Esophagus muscularis mucosa (tissue), 4 donors: ENCODE results near the gene ZFYVE16.

GRCh38 chr5:77087853-77088312 is 798 bp upstream of the ZBED3 start:
- PRO-cap: bidirectional peak, plus-strand start at chr5:77088165, minus-strand start at chr5:77087908
- RAMPAGE, long total RNA, 4 experiments: start-site peak on the plus strand in 2 of 4 experiments, at chr5:77087483-77088275 at its widest, 5 reads per replicate

GRCh38 chr5:77620229-77620854 is 18.2 kb downstream of the OTP start:
- PRO-cap: no peak
- RAMPAGE, long total RNA, 4 experiments: no peak in any of the 4 experiments

DNA sequence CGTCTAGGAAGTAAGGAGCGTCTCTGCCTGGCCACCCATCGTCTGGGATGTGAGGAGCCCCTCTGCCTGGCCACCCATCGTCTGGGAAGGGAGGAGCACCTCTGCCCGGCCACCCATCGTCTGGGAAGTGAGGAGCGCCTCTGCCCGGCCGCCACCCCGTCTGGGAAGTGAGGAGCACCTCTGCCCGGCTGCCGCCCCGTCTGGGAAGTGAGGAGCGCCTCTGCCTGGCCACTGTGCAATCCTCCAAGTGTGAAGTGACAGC is 15.4 kb downstream of the TBCA start:
- PRO-cap: no peak
- RAMPAGE, long total RNA, 4 experiments: no peak in any of the 4 experiments

GRCh38 chr5:77844060-77844380 is 67.9 kb upstream of the TBCA start:
- PRO-cap: no peak
- RAMPAGE, long total RNA, 4 experiments: no peak in any of the 4 experiments

DNA sequence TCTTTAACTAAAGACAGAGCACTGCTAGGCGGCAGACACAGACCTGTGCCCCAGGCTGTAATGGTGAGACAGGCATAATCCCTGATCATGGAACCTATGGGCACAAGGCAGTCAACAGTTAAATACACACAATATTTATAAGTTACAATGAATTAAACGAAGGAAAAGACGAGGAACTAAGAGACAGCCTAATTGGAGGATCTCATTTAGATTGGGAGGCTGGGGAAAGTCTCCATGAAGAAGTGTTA is 107.5 kb upstream of the TBCA start:
- PRO-cap: no peak
- RAMPAGE, long total RNA, 4 experiments: no peak in any of the 4 experiments

DNA sequence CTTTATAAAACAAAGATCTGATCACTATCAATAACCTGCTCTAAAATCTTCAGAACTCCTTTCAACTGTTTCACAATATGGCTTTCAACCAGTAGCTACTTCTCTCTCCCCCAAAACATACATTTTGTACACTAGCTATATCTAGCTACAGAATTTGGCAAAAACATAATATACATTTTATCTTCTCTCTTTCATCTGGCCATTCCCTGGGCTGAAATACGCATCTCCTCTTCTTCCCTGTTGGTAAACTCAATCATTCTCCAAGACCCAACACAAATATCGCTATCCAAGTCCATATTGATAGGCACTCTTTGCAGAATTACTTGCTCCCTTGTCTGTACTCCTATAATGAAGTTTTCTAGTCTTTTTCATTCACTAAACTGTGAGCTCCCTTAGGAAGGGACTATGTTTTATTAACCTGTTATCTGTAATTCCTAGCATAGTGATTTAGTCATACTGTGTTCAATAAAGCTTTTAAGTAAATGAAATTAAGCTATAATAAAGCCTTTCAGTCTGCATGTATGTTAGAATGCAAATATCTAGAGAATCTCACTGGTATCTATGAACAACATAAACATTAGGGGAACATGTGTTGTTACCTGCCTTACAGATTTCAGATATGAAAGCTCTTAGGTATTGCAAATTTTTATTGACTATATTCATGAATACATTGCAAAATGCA is 216.0 kb downstream of the AP3B1 start:
- PRO-cap: no peak
- RAMPAGE, long total RNA, 4 experiments: no peak in any of the 4 experiments

GRCh38 chr5:78103523-78103780 is 191.0 kb downstream of the AP3B1 start:
- PRO-cap: no peak
- RAMPAGE, long total RNA, 4 experiments: no peak in any of the 4 experiments

- PRO-cap: no peak
- RAMPAGE, long total RNA, 4 experiments: no peak in any of the 4 experiments
Observed at GRCh38 chr5:78483511-78484334, 123.3 kb downstream of the SCAMP1 start.

GRCh38 chr5:78984416-78984900 is 652 bp downstream of the ARSB start:
- PRO-cap: bidirectional peak, plus-strand start at chr5:78984751, minus-strand start at chr5:78984649; bidirectional peak, plus-strand start at chr5:78984996, minus-strand start at chr5:78984873
- RAMPAGE, long total RNA, 4 experiments: no peak in any of the 4 experiments

DNA sequence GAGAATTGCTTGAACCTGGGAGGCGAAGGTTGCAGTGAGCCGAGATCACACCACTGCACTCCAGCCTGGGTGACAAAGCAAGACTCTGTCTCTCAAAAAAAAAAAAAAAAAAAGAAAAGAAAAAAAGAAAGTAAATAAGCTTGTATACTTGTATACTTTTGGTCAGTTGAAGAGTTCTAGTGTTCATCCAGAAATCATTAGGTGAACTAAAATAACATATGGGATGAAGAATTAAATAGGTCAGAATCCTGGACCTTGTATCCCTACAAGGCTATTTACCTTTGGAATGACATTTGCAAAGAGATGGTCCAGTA is 39.0 kb downstream of the DMGDH start:
- PRO-cap: no peak
- RAMPAGE, long total RNA, 4 experiments: no peak in any of the 4 experiments

DNA sequence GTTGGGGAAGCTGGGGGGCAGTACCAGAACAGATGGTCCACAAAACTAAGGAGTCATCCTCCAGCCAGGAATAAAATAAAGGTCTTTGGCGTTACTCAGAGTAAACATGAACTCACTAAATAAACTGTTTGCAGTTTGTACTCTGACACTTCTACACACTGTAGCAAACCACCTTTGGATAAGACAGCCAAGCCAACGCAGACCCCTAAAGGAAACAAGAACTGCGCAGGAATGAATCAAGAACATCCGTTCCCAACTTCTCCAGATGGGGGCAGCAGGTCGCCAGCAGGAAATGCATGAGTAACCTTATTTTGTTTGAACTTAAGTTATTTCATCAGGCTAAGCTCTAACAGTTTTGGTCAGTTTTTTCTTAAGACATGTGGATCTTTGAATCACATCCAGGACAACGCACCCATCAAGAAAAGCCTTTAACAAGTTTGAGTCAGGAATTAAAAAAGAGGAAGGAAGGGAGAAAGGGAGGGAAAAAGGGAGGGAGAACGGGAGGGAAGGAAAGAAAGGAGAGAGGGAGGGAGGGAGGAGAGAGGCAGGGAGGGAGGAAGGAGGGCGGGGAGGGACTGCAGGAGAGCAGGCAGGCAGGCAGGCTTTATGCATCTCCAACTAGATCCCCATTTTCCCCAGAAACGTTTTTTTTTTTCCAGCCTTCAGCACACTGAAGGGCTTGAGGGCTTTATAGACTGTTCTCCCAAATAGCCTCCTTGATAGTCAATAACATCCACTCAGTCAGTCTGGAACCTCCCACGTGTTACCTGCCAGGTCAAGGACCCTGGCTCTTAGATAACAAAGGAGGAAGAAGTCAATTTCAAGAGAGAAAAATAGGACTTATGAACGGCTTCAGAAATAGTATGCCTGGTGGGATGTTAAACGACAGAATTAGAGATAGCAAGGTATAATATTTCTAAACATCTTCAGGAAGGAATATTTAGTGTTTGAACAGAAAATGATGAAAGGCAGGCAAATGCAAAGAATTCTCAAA is 22.2 kb downstream of the BHMT start:
- PRO-cap: no peak
- RAMPAGE, long total RNA, 4 experiments: no peak in any of the 4 experiments

DNA sequence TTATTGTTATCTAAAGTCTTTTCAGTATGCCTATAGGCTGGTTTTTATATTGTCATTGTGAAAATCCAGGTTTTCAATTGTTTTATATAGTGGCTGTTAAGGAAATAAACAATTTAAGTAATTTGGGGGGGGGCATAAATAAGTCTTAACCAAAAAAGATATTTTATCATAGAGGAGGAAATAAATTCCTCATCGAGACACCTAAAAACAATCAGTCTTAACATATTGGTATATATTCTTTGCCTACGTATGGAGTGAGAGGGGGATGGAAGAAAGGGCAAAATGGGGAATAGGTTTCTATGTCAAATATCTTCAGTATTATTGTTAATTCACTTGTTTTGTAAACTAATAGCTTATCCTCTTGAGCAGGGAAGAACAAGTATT is 53.7 kb downstream of the JMY start:
- PRO-cap: no peak
- RAMPAGE, long total RNA, 4 experiments: no peak in any of the 4 experiments

DNA sequence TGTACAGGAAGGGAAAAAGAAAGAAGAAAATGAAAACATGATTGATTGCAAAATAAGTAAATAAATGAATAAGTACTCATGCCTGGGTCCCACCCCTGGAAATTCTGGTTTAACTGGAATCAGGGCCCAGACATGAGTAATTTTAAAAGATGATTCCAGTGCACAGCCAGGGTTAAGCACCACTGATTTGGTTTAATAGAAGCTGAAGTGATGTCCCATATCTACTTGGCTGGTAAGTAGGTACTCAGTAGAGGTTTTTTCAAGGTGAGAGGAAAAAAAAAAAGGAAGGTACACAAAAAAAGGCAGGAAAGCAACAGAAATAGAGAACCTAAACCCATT is 34.1 kb upstream of the HOMER1 start:
- PRO-cap: no peak
- RAMPAGE, long total RNA, 4 experiments: no peak in any of the 4 experiments

GRCh38 chr5:79619524-79620137 is 7.4 kb downstream of the TENT2 start:
- PRO-cap: no peak
- RAMPAGE, long total RNA, 4 experiments: no peak in any of the 4 experiments

- PRO-cap: no peak
- RAMPAGE, long total RNA, 4 experiments: no peak in any of the 4 experiments
Observed at GRCh38 chr5:79688981-79689372, 659 bp upstream of the CMYA5 start.

DNA sequence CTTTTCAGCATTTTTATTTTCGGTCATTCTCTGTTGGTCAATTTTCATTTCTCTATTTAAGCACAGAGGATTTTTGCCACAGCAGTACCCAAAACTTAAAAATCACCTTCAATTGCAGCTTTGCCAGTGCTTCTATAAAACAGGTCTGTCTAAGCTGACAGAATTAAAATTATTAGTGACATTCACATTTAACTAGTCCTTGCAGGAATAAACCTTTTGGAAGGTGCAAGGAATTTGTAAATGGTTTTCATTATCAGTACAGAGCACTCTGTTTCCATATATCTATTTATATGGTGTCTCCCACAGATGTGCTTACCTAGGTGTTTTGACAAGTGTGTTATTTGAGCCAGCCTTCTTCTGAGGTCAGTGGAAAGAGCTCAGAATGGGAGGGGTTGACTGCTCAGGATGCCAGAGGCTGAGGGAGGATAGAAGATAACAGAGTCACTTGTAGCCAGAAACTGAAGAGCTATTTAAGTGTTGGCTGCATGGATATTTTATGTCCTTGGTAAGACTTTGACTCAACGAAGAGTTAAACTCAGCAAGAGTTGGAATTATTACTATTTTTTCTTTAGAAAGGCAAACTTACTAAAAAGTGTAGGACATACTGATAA is 4.9 kb downstream of the CMYA5 start:
- PRO-cap: no peak
- RAMPAGE, long total RNA, 4 experiments: no peak in any of the 4 experiments

DNA sequence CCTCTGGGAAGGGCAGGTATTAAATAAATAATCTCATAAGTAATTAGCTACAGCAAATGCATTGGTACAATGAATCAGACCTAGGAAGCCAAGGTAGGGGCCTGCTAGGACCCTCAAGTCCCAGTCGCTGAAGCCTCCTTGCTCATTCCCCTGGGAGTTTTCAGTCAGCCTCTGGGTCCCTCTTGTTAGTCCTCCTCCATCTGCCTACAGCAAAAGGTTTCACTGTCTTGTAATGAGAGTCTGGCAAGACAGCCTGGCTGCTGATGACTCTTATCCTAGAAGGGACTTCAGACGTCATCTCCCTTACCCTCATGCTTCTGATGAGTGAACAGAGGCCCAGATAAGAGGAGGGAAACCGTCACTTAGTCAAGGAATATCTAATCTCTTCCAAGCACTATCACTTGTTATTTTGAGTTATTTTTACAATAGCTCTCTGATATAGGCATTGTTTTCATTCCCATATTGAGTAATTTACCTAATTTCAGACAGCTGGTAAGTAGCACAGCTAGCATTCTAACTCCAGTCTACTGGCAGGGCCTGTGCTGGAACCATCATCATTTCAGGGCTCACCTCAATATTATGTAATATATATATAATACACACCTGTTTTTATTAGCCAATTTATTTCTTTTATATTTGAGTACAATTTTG is 7.6 kb downstream of the CMYA5 start:
- PRO-cap: unidirectional peak, minus-strand start at position 202 of the sequence
- RAMPAGE, long total RNA, 4 experiments: no peak in any of the 4 experiments

GRCh38 chr5:79753833-79754238 is 64.2 kb downstream of the CMYA5 start:
- PRO-cap: no peak
- RAMPAGE, long total RNA, 4 experiments: no peak in any of the 4 experiments

DNA sequence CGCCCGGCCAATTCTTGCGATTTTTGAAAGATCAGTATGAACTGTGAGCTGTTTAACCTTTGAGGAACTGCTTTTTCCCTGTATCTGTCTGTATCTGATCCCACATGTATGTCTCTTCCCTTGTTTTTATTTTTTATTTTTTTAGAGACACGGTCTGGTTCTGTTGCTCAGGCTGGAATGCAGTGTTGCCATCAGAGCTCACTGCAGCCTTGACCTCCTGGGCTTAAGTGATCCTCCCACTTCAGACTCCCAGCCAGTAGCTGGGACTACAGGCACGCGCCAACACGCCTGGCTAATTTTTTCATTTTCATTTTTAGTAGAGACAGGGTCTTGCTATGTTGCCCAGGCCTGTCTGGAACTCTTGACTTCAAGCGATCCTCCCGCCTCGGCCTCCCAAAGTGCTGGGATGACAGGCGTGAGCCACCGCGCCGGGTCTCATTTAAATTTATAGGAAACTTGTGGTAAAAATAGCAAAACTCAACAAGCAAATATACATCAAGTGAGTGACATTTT is 974 bp upstream of the ZFYVE16 start:
- PRO-cap: no peak
- RAMPAGE, long total RNA, 4 experiments: no peak in any of the 4 experiments

GRCh38 chr5:80407347-80408150 is at the start of gene ZFYVE16:
Gene ZFYVE16, plus strand, starts transcription at chr5:80408064.
- PRO-cap: bidirectional peak, plus-strand start at chr5:80407610, minus-strand start at chr5:80407417; bidirectional peak, plus-strand start at chr5:80407677, minus-strand start at chr5:80407874; bidirectional peak, plus-strand start at chr5:80408070, minus-strand start at chr5:80407920
- RAMPAGE, long total RNA, 4 experiments: start-site peak on the plus strand in 4 of 4 experiments, at chr5:80408010-80408102 at its widest, 162 to 808 reads per replicate